Mononuclear cell (primary cell): ENCODE measurements around a stretch of chr6.

GRCh38 chr6:137232521-137232997 lies 13.4 kb upstream of the IFNGR1 start:
- RRBS: no CpG with 5 or more reads among the region's 4 CpGs

- RRBS: no CpG with 5 or more reads among the region's 4 CpGs
Observed at GRCh38 chr6:137431672-137432065, 62.5 kb downstream of the OLIG3 start.

DNA sequence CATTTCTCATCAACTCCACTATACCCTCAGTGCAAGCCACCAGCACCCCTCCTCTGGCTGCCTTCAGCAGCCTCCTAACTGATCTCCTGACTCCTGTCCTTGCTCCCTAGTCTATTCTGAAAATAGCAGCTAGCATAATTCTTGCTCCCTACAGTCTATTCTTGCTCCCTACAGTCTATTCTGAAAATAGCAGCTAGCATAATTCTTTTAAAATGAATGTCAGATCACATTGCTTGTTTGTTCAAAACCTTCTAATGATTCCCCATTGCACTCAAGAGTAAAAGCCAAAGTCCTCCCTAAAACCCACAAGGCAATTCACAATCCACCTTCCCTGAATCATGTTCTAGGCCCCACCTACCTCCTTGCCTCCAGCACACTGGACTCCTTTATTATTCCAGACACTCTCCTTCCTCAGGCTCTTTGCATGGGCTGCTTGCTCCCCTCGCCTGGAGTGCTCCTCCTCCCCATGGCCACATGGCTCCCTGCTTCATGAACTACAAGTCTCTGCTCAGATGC lies 164.2 kb upstream of the TNFAIP3 start:
- RRBS: no CpG with 5 or more reads among the region's 1 CpG

GRCh38 chr6:137792686-137792992 lies 74.4 kb upstream of the TNFAIP3 start:
- RRBS: no CpG with 5 or more reads among the region's 2 CpGs

DNA sequence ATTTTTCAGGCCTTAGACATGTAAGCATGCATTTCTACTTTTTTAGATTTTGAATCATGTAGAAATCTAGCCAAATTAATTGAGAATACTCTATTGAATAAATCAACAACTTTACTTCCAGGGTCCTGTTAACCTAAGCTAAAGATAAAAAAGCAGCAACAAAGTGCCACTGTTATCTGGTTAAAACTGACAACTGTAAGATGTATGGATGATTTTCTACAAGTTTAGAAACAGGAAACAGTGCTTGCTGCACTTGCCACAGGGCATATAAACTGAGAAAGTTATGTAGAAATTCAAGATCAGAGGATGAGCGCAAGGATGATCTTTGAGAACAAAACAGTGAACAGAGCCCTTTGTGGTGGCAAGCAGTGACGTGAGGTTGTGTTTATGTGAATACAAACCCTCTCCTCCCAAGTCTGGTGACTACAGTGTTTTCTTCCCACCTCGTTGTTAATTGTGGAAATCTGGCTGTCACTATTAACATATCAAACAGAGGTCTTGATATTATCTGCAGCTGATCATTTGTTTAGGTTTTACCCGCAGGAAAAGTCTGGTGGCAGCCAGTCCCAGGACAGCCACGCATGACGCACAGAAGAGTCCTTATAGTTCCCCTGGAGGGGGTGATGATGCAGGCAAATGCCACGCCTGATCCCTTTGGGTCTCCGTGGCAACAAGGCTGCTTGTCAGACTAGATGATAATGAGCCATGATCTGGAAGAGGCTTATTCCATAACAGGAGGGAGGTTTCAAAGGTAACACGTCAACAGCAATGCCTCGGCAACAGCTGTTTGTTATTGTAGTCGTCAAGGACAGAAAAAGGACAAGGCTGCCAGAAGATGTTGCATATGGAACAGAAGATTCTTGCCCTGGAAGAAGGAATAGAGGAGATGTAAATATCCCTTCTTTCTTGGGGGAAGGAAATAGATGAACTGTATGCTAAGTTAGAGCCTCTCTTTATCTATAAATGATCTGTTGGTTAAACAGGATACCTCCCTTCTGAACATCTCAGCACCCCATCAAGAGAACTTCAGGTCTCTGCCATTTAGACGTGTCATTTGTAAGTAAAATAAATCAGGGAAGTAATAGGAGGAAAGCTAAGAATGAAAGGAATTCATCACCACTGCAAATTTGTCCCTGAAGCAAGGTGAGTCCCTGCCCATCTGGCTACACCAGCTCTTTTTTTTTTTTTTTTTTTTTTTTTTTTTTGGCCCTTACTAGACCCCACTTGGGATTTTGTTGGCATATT lies 42.9 kb upstream of the TNFAIP3 start:
- RRBS: no CpG with 5 or more reads among the region's 12 CpGs

DNA sequence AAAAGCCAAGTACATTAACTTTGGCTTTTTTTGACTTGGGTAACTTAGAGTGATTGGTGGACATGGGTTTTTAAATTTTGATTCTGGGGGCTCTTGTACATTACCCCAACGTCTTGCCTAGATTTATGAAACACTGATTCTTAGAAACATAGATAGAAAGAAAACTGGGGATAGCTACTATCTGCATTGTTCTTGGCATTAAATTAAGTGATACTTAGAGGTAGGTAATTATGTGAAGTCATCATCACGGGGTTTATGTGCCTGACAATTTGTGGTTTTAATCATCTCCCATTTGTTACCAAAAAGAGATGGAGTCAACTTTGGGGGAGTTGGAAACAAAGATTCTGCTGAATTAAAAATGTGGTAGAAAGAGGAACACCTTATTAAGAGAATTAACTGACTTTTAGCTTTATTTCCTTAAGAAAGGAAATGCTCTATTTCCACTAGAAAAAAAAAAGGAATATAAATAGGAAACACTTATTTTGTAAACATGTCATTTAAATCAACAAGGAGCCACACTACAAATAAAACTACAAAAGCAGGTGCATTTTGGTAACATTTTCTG lies 5.5 kb downstream of the TNFAIP3 start:
- RRBS: no CpG with 5 or more reads among the region's 2 CpGs

GRCh38 chr6:137875012-137875770 lies 8.1 kb downstream of the TNFAIP3 start:
- RRBS: no CpG with 5 or more reads among the region's 11 CpGs

DNA sequence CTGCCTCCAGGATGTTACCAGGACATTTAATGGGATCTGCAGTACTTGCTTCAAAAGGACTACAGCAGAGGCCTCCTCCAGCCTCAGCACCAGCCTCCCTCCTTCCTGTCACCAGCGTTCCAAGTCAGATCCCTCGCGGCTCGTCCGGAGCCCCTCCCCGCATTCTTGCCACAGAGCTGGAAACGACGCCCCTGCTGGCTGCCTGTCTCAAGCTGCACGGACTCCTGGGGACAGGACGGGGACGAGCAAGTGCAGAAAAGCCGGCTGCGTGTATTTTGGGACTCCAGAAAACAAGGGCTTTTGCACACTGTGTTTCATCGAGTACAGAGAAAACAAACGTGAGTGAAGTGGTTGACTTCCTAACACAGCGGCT lies 11.9 kb downstream of the TNFAIP3 start:
- RRBS: no CpG with 5 or more reads among the region's 16 CpGs

DNA sequence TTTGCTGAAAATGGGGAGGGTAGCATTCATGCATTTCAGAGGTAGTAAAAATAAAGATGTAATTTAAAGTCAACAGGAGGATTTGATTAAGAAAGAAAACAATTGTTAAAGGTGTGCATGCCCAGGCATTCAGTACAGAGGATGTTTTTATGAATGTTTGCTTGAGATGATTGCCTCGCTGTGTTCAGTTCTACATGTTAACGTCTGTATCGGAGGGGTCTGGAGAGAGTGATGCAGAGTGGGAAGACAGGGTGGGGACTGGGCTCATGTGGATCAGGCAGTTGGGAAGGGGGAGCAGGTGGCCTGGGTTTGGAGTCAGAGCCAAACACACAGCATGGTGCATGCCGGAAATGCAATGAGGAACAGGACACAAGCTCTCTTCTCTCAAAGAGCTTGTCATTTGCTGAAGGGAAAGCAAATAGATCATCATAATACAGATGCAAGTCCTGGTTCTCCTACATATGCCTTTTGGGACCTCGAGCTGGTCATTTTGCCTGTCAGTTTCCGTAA lies 21.6 kb downstream of the ARFGEF3 start:
- RRBS: no CpG with 5 or more reads among the region's 6 CpGs

DNA sequence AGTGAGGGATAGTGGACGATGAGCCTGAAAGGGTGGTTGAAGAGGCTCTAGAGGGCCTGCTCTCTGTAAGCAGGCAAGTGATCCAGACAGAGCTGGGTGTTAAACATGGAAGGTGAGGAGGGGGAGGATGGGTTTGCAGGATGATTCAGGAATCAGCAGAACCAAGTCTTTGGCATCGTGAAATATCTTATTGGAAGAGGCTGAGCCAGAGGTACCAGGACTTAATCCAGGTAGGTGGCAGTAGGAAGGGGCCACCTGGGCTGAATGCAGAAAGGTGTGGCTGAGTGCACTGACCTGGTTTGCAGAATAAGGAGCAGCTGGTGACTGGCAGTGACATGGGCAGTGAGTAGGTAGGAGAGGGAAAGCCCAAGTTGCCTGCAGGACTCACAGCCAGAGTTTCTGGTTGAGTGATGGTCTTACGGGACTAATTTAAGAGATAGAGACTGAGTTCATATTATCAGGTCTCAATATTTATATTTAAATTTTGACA lies 1.0 kb upstream of the PBOV1 start:
- RRBS: no CpG with 5 or more reads among the region's 3 CpGs

- RRBS: no CpG with 5 or more reads among the region's 2 CpGs
Observed at GRCh38 chr6:138406458-138406772, 2.4 kb downstream of the HEBP2 start.

DNA sequence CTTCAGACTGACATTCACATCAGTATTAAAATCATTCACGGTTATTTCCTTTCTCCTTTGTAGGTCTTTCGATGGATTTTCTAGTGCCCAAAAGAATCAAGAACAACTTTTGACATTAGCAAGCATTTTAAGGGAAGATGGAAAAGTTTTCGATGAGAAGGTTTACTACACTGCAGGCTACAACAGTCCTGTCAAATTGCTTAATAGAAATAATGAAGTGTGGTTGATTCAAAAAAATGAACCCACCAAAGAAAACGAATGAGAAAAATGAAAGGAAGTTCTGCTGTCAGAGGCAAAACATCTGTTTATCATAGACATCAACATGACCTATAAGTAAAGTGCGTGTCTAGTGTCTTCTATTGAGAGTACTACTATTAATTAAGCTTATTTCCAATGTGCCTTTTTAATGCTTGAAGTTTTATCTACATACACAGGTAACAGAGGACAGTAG lies 8.8 kb downstream of the HEBP2 start:
- RRBS: no CpG with 5 or more reads among the region's 5 CpGs

DNA sequence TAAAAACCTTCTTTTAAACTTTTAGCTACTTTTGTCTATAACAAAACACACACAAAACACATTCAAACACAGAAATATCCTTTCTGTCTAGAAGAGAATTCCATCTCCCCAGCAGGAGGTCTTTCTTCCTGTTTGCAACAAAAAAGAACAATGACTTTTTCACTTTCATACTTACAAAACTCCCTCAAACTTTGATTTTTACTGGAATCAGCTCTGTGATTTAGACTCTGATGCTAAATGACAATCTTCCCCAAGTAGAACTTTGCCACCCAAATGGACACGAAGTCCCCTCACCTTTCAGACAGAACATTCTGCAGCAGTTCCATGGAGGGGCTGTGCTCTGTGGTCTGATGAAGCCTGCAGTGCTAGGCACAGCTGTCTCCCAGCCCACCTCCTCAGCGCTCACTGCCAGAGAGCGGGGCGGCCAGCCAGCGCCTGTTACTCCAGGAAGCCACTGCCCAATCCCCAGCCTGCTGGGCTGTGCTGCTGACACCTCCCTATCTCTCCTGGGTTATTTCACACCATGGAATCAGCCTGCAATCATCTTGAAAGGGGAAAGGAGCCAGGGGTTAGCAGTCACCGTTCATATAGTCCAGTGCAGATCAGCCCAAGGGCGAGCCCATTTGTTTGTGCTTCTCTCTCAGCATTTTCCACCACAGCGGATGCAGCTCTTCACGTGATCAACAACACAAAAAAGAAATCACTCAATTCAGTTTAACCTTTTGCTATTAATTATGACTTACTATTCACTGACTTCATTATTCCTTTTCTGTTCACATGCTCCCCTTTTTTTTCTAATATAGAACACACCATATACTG lies 46.2 kb upstream of the NHSL1 start:
- RRBS: no CpG with 5 or more reads among the region's 9 CpGs

- RRBS: no CpG with 5 or more reads among the region's 37 CpGs
Observed at GRCh38 chr6:138571587-138573010, 72.8 kb upstream of the NHSL1 start.

DNA sequence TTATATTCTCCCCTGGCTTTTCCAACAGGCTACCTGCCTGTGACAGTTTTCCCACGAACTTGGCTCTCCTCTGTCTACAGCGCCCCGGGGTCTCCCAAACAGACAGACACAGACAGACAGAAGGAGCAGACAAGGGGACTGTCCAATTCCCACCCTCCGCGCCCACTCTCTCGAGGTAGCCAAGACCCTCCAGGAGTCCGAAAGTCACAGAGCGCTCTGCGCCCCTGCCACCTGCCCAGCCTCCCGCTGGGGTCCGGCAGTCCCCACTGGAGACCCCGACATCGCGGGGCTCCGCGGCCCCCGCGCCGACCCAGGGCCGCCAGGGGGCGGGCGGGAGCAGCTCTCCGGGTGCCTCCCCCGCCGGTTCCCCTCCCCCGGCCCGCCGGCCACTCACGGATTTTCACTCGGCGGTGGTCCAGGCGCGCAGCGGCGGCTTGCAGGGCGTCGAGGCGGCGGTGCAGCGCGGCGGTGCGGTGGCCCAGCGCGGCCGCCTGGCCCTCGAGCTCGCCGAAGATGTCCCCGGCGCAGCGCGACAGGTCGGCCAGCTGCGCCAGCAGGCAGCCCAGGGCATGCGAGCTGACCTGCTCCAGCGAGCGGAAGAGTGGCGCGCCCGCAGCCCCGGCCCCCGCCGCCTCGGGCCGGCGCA lies 81.4 kb upstream of the CCDC28A start:
- RRBS: 1% methylated on average over 26 of the region's 67 CpGs

- RRBS: no CpG with 5 or more reads among the region's 2 CpGs
Observed at GRCh38 chr6:138718942-138719590, 54.5 kb upstream of the CCDC28A start.

DNA sequence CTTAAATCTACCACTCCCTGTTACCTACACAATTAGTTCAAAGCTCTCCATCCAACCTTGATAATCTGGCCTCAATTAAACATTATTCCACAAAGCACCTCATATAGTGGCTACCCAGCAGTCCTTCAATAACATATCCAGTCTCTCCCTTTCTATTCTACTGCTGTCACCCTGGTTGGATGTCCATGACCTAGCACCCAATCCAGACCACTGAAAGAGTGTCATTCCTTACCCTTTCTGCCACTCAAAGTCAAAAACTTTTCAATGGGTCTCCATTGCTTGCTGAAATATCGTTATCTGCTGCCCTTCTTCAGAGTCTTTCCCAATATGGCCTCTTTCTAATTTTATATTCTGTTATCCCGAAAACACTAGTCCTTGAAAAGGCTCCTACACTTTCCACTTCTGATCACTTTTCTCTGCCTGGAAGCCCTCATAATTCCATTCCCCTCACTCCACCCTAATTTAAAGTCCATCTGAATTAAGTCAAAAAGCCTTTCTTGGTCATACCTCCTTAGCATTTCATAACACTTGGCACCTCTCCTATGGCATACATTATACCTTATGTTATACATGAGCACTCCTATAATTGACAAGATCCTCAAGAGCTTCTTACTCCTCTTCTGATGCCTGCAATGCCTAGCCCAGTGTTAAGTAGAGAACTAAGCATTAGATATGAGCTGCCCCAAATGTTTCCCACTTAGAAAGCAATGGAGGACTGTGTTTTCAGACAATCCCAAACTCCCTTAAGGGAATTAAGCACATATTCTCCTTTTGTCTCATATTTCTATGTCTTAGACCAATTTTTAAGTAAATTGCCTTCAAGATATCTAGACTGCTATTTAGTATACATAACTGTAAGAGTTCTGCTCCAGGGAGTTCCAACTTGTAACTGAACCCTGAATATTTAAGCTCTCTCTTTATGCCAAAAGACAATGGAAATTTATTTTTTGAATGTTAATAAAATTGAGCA lies 3.0 kb downstream of the REPS1 start:
- RRBS: no CpG with 5 or more reads among the region's 2 CpGs

DNA sequence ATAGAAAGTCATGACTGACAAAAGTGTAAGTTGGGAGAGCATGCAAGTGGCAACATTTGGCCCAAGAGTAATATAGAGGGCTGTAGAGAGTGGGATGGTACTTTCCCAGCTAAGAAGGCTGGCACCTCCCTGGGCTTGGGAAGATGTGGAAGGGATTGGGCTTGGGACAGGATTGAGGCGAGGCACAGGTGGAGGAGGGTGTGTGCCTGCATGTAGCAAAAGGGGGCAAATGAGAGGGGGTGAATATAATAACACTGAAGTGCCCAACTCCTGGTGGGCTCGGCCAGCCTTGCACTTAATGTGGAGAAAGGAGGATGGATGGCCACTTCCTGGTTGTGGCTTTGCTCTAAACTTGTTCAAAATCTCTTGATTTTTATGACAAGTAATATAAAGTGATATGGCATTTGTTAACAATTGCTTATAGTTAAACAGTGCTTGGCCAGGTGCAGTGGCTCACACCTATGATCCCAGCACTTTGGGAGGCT lies 22.8 kb downstream of the HECA start:
- RRBS: no CpG with 5 or more reads among the region's 2 CpGs

DNA sequence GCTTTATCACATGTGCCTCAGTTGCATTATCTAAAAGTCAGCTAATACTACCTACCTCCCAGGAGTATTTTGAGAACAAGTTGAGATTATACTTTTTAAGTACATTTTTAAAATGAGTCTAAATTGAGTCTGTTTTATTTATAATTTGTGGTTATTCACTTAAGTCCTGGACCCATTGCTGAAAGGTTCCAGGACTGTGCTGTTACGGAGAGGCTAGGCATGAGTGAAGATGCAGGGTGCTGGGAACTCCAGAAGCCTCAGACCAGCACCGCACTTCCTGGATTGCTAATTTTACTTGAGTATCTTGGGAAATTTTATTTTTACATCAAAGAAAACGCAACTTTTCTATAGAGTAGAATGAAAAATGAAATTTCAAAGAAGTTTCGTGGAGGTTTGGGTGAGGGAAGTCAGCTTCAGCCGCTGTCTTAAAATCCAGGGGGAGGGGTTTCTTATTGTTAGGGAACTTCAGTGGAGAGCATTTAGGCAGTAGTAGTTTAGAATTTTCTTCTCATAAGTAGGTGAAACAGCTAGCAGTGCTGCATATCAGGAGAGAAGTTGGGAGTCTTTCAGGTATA lies 41.4 kb downstream of the HECA start:
- RRBS: no CpG with 5 or more reads among the region's 5 CpGs

- RRBS: no CpG with 5 or more reads among the region's 3 CpGs
Observed at GRCh38 chr6:139230407-139230889, 61.4 kb downstream of the TXLNB start.